Cerebral cortex (tissue), 2 donors: ENCODE measurements around a stretch of chr3.

- PRO-cap, 2 experiments: no peak in any of the 2 experiments
Measured at GRCh38 chr3:177377058-177377690, 179.9 kb upstream of the TBL1XR1 start.

GRCh38 chr3:177441637-177442228, 244.5 kb upstream of the TBL1XR1 start:
- PRO-cap, 2 experiments: no peak in any of the 2 experiments

- PRO-cap, 2 experiments: no peak in any of the 2 experiments
Measured at GRCh38 chr3:177646835-177647117, 449.5 kb upstream of the TBL1XR1 start.

DNA sequence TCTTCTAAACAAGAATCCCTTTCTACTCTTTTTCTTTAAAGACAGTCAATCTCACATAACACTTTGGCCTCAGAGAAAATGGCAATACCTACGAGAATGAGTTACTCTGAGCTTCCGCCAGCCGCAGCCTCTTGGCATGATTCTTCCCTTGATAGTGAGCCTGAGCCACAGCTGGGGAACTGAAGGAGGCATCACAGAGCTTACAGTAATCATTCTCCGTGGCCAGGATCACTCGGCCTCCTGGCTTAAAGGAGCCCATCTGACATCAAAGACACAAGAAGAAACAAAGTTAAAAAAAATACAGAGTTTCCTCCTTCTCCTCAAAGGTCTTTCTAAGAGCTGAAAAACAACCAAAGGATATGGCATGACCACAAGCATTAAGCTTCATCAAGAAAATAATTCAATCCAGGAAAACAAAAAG, 44.0 kb downstream of the ZMAT3 start:
- PRO-cap, 2 experiments: no peak in any of the 2 experiments

DNA sequence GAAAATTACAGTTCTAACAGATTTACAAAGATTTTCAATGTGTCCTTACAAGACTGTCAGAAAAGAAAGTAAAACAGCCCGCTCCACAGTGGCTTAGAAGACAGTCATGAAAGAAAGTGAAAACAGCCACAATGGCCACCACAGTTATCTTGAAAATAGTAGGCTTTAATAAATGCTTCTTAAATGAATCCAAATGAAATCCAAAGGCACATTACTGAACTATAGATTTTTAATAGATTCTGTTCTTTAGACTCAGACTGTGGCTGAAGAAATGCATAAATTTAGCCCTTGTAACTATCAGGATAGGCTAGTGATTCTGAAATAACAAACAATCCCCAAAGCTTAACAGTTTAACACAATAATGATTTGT, 6.6 kb upstream of the ZNF639 start:
- PRO-cap, 2 experiments: no peak in any of the 2 experiments

DNA sequence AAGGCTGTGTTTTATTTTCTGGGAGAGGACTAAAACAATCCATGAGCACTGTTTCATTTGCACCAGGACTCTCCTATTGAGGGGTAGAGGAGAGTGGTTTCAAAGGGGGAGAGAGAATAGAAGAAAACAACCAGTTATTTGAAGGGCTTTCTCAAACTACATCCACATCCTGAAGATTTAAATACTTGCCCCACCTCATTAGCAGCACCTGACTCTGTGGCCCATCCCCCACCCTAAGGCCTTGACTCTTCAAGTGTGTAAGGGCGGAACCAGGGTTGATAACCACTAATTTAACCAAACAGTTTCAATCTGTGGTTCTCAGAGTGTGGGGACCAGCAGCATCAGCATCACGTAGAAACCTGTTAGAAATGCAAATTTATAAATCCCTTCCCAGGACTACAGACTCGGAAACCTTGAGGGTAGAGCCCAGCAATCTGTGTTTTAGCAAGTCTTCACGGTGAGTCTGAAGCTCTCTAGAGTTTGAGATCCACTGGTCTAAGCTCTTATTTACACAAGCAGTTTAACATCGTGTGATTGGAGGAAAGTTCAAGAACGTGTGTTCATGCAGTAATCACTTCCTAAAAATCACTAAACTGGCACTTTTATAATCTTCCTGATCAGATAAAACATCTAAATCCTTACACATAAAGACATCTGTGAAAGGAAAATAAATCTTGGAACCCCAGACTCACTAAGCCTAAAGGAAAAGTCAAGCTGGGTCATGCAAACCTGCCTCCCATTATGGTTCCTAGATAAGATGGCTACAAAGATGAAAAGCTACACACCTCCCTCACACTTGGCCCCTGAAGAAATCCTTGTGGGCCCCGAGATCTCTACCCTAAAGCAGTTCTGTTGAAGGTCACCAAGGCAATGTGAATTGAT, 12.3 kb downstream of the GNB4 start:
- PRO-cap, 2 experiments: no peak in any of the 2 experiments

DNA sequence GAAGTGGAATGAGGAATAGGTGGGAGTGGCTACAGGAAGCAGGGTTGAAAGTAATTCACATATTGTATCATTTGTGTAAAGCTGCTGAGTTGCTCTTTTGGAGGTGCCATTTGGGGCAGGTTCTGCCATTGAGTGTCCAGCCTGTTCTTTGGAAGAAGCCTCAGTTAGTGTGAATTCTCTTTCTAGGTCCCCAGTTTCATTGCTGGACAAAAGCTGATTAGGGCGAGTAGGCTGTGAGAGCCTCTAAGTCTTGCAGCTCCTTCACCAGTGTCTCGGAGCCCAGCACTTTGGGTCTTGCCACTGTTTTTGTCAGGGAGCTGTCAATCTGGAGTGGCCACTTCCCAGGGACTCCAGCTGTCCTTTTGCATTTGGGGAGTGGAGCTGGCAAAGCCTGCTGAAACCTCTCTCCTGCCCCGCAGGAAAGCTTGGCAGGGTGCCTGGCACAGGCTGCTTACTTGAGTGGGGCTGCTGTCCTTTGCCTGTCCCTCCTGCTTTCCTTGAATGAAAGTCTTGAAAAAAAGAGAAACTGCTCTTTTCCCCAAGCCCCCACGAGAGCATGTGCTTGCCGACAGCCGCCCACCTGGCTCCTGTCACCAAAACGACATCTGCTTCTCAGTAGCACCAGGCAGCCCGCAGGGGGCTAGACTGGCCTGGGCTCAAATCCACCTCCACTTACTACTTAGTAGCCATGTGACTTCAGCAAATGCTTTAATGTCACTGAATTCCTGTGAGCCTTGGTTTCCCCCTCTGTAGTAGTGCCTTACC, 13.6 kb downstream of the USP13 start:
- PRO-cap, 2 experiments: no peak in any of the 2 experiments

DNA sequence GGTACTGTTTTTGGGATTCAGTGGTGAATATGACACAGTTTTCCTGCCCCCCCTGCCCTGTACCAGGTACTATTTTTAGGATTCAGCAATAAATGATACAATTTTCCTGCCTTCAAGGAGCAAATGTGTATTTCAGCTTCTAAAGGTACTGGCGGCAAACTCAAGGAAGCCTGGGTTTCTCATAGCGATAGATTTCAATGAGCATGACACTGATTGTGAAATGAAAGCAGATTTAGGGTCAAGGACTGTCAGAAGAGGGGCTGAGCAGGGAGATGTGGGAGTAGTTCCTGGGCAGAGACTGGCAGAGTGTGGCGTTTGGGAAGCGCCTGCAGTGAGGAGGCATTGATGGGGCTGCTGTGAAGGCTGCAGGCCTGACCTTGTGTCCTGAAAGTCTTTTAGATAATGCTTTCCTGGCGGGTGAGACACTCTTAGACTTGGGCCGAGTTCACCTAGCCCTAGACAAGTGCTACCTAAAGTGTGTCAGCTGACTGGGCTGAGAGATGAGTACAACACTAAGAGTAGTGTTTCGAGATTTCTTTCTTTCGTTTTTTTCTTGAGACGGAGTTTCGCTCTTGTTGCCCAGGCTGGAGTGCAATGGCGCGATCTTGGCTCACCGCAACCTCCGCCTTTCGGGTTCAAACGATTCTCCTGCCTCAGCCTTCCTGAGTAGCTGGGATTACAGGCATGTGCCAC, 20.7 kb downstream of the USP13 start:
- PRO-cap, 2 experiments: no peak in any of the 2 experiments

DNA sequence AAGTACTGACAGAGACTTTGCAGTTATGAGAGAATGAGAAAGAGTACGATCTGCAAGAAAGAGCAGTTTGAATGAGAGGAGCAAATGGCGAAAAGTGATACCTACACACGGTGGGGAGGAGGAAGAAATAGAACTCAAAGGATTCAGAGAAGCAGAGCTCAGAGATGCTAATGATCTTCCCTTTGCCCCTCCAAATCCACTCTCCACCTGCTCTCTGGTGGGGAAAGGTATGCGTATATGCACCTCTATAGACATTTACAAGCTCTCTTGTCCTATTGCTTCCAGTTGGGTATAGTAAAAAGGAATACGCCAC, 123.3 kb upstream of the TTC14 start:
- PRO-cap, 2 experiments: no peak in any of the 2 experiments

DNA sequence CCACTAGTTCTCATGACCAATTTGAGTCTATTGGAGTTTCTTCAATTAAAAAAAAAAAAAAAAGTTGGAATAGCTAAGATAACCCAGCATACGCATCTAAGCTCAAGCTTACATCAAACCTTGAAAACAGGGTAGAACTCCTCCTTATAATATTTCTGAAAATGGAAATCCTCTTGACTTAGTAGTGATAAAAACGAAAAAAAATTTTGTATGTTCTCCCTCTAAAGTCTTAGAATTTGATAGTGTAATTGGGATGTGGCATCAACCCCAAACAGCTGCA, 91.6 kb upstream of the SOX2 start:
- PRO-cap, 2 experiments: no peak in any of the 2 experiments

- PRO-cap, 2 experiments: peak in 1 of 2 experiments; most common minus-strand start chr3:181711456 (in 1)
Measured at GRCh38 chr3:181711299-181711614, 468 bp upstream of the SOX2 start.

- PRO-cap, 2 experiments: no peak in any of the 2 experiments
Measured at GRCh38 chr3:181726319-181727591, 15.0 kb downstream of the SOX2 start.

DNA sequence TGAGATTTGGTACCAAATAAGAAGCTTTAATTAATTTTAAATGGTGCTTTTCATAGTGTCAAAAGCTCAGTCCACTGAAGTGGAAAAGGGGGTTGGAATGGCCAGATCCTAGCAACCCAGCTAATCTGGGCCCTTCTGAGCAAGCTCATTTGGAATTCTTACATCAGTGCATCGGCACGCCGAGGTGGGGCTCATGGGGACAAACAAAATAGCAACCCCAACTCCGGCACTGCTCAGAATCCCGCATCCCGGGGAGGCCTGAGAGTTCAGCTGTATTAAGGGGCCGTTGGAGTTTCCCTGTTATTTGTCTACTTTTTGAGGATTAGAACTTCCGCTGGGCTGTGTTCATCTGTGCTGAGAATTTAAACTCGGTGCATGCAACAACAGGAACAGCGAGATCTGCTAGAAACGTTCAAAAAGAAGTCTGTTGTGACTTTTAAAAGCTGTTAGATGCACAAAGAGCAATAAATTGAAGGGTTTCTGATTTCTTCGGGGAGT, 526.5 kb downstream of the SOX2 start:
- PRO-cap, 2 experiments: peak in 1 of 2 experiments; most common plus-strand start position 236 of the sequence (in 1)

DNA sequence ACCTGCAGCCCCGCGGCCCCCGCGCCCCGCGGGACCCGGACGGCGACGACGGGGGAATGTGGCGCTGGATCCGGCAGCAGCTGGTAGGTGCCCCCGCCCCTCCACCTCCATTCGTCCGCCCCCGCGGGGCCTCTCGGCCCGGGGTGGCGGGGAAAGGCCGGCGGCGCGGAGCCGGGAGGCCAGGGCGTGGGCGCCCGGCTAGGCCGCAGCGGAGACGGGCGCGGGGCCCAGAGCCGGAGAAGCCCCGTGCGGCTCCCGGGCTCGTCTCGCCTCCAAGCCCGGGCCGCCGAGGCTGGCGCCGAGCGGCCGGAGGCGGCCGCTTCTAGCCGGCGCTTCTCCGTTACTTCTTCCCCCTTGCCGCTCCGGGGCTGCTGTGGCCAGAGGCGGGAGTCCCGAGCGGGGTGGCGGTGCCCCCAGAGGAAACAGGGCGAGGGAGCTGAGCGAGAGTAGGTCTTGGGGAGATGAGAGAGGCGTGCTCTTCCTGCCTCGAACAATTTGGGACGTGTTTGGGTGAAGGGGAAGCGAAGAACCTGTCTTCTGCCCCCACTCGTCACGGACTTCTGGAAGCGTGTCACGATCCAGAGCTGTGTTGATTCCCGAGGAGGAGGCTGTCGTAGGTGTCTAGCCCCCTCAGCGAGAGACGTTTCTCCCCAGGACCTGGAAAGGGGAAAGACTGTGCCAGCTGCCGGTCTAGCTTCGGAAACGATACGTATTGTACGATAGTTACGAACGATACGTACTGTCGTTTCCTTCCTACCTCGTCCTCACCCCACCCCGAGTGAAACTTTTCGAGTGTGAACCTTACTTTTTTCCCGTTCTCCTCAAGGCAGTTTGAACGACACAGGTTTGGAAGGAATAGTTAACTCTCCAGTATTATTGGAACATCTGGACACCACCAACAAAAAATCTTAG, 656 bp downstream of the ATP11B start:
- PRO-cap, 2 experiments: peak in 1 of 2 experiments; most common plus-strand start position 653 of the sequence (in 1); most common minus-strand start position 497 of the sequence (in 1)

- PRO-cap, 2 experiments: no peak in any of the 2 experiments
Measured at GRCh38 chr3:183307529-183308227, 54.6 kb downstream of the B3GNT5 start.

GRCh38 chr3:183491348-183491819, 63.0 kb upstream of the MCF2L2 start:
- PRO-cap, 2 experiments: no peak in any of the 2 experiments

GRCh38 chr3:183554288-183554757, 1.2 kb downstream of the KLHL6 start:
- PRO-cap, 2 experiments: no peak in any of the 2 experiments

- PRO-cap, 2 experiments: no peak in any of the 2 experiments
Measured at GRCh38 chr3:183656494-183657310, 21.3 kb downstream of the KLHL24 start.

DNA sequence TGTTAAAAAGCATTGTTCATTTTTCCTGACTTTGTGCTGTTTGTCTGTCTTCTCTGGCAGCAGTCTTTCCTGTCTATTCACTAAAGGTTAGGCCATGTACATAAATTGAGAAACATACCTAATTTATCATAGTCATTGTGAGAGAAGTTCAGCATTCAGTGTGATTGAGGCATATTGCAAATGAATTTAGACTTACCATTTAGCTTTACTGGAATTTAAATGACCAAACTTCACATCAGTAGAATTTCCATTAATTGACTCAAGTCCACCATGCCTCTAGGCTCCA, 37.4 kb downstream of the YEATS2 start:
- PRO-cap, 2 experiments: no peak in any of the 2 experiments

- PRO-cap, 2 experiments: no peak in any of the 2 experiments
Measured at GRCh38 chr3:183803917-183804493, 21.4 kb downstream of the MAP6D1 start.